SK-MEL-5 (cell line): ENCODE measurements around a stretch of chr10.

RAMPAGE:
- cytosol, long total RNA, result no peak
- long total RNA, result no peak
- nucleus, long total RNA, result no peak
Observed at GRCh38 chr10:11335792-11336219, 275.6 kb downstream of the USP6NL start.

GRCh38 chr10:11454161-11455610 lies 156.8 kb downstream of the USP6NL start:
RAMPAGE:
- cytosol, long total RNA, result no peak
- long total RNA, result no peak
- nucleus, long total RNA, result no peak

DNA sequence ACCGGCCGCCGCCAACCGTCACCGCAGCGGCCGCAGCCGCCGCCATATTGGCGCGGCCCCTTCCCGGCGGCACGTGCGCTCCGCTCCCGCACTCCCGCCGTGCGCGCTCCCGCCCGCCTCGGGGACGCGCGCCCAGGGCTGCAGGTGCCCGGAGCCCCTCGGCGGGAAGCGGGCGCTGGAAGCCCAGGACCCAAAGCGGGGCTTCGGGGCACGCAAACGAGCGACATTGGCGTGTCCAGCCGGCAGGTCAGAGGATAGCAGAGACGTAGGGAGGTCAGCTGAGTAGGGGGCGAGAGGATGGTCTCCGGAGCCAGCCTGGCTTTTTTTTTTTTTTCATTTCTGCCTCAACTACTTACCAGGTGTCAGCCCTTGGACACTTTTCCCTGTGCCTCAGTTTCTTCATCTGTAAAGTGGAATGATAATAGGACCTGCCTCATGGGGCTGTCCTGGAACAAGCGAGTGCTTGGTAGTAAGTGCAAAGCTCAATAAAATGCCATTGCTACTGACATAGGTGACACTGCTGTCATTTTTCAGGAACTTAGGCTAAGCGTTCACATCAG lies 352 bp upstream of the USP6NL start:
RAMPAGE:
- cytosol, long total RNA, result no peak
- long total RNA, result no peak
- nucleus, long total RNA, result no peak

RAMPAGE:
- cytosol, long total RNA, result no peak
- long total RNA, result no peak
- nucleus, long total RNA, result no peak
Observed at GRCh38 chr10:11673231-11674475, 62.2 kb upstream of the USP6NL start.

DNA sequence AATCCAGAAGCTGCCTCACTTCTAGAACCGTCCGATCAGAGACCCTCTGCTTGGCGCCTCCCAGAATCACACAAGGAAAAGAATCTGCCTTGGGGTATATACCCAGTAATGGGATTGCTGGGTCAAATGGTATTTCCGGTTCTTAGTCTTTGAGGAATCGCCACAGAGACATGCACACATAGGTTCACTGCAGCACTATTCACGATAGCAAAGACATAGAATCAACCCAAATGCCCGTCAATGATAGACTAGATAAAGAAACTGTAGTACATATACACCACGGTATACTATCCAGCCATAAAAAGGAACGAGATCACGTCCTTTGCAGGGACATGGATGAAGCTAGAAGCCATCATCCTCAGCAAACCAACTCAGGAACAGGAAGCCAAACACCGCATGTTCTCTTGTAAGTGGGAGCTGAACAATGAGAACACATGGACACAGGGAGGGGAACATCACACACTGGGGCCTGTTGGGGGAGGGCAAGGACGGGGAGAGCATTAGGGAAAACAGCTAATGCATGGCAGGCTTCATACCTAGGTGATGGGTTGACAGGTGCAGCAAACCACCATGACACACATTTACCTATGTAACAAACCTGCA lies 58.1 kb upstream of the ECHDC3 start:
RAMPAGE:
- cytosol, long total RNA, result no peak
- long total RNA, result no peak
- nucleus, long total RNA, result no peak

DNA sequence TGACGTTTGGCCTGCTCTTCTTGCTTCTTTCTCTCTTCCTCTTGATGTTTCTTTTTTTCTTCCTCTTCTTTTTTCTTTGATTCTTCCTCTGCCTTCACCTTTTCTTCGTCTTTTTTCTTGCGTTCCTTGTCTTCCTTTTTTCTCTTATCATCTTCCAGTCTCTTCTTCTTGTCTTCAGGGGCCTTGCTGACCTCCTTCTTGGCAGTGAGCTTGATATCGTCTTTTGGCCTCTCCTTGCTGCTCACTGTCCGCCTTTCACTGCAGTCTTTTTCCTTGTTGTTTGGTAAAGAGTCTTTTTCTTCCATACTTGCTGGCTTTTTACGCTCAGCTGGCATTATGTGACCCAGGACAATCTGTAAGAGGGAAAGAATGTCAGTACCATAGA lies 7.5 kb downstream of the UPF2 start:
RAMPAGE:
- cytosol, long total RNA, result no peak
- long total RNA, result no peak
- nucleus, long total RNA, result no peak

RAMPAGE:
- cytosol, long total RNA, result no peak
- long total RNA, result no peak
- nucleus, long total RNA, result no peak
Observed at GRCh38 chr10:12181138-12181952, 14.3 kb downstream of the NUDT5 start.

GRCh38 chr10:12195114-12195359 lies 654 bp downstream of the NUDT5 start:
RAMPAGE:
- cytosol, long total RNA, result no peak
- long total RNA, result no peak
- nucleus, long total RNA, result no peak

DNA sequence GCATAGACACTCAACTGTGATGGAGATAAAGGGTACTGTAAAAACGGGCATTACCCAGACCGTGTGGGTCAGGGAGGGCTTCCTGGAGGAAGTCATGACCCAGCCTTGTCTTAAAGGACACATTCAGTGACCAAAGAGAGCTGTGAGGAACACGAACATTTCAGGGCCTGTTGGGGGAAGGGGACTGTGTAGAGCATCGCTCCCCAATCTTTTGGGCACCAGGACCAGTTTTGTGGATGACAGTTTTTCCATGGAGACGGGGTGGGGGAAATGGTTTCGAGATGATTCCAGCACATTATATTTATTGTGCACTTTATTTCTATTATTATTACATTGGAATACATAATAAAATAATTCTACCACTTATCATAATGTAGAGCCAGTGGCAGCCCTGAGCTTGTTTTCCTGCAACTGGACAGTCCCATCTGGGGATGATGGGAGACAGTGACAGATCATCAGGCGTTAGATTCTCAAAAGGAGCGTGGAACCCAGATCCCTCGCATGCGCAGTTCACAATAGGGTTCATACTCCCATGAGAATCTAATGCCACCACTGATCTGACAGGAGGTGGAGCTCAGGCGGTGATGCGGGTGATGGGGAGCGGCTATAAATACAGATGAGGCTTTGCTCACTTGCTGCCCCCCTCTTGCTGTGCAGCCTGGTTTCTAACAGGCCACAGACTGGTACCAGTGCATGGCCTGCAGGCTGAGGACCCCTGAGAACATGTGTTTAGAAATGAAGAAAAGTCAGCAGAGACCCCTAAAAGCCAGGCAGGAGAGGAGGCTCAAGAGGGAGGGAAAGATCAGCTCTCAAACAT lies 259.9 kb downstream of the CAMK1D start:
RAMPAGE:
- cytosol, long total RNA, result no peak
- long total RNA, result no peak
- nucleus, long total RNA, result no peak

DNA sequence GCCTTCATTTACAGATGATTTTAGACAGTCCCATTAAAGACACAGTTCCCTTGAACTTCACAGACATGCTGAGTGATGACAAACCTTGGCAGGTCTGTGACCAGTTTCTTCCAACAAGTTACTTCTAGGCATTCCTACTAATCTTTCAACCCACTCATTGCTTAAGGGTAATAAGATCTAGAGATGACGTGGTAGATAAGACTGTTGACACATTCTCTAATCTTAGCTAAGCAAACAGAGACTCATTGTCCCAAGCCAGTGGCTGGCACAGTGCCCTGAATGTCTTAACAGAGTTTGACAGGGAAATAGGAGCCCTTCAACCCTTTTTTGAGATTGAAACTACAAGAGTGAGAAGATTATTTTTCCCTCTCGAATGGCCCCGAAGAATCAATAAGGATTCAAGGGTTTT lies 281.1 kb downstream of the CCDC3 start:
RAMPAGE:
- cytosol, long total RNA, result no peak
- long total RNA, result no peak
- nucleus, long total RNA, result no peak

RAMPAGE:
- cytosol, long total RNA, result no peak
- long total RNA, result no peak
- nucleus, long total RNA, result no peak
Observed at GRCh38 chr10:13340989-13341523, 7.0 kb downstream of the SEPHS1 start.

GRCh38 chr10:13382593-13383956 lies 35.0 kb upstream of the SEPHS1 start:
RAMPAGE:
- cytosol, long total RNA, result no peak
- long total RNA, result no peak
- nucleus, long total RNA, result no peak

GRCh38 chr10:13728955-13729581 lies 142.3 kb downstream of the PRPF18 start:
RAMPAGE:
- cytosol, long total RNA, result no peak
- long total RNA, result no peak
- nucleus, long total RNA, result no peak

DNA sequence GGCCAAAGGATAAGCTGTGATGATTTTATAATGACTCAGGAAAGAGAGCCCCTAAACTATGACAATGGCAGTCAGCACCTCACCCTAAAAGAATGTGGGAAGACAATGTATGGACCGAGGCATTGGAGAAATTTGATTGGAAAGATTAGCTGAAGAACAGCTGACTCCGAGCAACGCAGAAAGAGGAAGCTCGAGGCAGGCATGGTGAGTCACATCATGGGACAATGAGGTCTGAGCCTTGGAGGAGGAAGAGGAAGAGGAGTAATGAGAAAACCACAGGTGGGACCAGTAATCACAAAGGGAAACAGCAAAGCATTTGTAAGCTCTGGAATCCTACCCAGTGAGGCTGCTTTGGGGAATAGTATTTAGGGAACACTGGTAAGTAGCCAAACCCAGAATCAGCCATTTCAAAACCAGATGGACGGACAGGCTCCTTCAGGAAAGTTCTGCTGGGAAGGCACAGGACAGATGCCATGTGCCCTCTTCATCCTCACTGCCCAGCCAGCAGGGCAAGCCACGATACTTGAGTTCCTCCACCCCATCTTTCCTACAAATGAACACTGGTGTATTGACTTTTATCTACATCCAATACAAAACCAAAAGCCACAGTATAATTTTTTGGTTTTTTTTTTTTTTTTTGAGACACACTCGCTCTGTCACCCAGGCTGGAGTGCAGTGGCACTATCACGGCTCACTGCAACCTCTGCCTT lies 295.6 kb downstream of the PRPF18 start:
RAMPAGE:
- cytosol, long total RNA, result no peak
- long total RNA, result no peak
- nucleus, long total RNA, result no peak

DNA sequence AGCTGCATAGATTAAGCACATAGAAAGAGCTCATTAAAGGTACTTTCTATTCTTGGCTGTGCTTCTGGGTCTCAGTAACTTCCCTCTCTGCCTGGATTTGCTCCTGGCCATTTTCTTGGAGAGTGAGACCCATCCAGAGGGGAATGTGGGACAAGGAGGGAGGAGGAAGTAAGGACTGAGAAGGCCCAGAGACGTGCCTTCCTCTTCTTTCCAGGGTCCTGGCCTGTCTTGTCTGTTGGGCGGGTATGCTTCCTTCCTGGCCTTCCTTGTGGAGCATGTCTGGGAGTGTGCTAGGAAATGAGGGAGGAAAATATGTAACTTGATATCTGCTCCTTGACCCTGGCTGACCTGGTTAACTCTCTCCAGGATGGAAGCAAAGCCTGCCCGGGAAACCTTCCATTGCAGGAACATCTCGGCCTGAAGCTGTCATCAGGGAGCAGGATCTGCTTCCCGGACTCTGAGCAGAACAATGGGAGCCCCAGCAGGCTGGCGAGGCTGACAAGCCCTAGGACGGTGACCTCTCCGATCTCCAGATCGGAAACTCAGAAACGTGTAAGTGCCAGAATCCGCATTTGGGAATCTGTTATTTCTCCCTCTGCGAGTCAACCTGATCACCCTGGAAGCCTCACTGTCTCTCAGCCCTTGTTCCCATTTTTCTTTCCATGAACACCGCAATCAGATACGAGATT lies 340.4 kb downstream of the FRMD4A start:
RAMPAGE:
- cytosol, long total RNA, result no peak
- long total RNA, result no peak
- nucleus, long total RNA, result no peak

DNA sequence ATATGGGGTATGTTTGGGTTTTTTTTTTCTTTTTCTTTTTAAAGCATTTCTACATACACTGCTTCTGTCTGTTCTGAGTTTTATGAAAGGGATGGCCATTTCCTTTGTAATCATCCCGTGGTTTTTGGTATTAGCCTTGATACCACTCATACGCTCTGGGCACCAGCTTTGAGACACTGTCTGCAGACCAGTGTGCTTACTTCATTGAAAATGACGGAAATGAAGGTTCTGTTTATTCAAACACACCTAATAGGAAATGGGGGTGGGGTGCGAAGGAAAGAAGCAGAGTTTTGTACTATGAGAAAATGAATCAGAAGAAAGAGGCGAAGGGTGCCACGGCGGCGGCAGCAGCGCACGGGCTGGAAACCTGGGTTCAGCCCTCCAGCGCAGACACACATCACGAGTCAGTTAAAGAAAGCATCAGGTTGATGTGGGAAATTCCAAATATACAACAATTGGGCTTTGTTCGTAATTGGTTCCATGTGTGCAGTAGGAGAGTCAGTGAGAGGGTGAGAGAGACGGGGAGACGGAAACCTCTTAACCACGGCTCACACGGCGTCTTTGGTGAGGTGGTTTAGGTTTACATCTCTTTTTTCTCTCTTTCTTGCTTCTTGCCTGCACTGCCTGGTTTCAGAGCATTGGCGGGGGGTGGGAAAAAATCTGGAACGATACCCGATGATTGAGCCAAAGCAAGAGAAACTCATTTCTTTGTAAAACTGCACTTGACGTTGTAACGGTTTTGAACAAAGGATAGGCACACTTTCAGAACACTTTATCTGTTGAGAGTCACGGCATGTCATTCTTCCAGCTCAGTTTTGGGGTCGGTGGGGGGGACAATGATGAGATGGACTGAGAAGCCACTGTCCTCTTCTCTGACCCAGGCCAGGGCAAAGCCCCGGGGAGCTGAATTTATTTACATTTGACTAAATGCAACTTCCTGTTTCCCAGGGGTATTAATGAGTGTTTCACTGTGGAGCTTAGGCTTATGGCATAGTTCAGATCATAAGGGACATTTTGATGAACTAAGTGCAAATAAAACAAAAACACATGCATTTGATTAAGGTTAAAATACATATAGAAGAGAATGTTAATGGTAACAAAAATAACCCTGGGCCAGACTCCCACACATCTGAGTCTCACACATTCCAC lies 321.1 kb downstream of the FRMD4A start:
RAMPAGE:
- cytosol, long total RNA, result no peak
- long total RNA, result no peak
- nucleus, long total RNA, result no peak

GRCh38 chr10:14023944-14025405 lies 306.2 kb downstream of the FRMD4A start:
RAMPAGE:
- cytosol, long total RNA, result start-site peak on the minus strand at chr10:14024750-14024834, 57 and 56 reads in 2 replicates
- long total RNA, result no peak
- nucleus, long total RNA, result no peak

GRCh38 chr10:14153455-14154118 lies 177.1 kb downstream of the FRMD4A start:
RAMPAGE:
- cytosol, long total RNA, result no peak
- long total RNA, result no peak
- nucleus, long total RNA, result no peak

DNA sequence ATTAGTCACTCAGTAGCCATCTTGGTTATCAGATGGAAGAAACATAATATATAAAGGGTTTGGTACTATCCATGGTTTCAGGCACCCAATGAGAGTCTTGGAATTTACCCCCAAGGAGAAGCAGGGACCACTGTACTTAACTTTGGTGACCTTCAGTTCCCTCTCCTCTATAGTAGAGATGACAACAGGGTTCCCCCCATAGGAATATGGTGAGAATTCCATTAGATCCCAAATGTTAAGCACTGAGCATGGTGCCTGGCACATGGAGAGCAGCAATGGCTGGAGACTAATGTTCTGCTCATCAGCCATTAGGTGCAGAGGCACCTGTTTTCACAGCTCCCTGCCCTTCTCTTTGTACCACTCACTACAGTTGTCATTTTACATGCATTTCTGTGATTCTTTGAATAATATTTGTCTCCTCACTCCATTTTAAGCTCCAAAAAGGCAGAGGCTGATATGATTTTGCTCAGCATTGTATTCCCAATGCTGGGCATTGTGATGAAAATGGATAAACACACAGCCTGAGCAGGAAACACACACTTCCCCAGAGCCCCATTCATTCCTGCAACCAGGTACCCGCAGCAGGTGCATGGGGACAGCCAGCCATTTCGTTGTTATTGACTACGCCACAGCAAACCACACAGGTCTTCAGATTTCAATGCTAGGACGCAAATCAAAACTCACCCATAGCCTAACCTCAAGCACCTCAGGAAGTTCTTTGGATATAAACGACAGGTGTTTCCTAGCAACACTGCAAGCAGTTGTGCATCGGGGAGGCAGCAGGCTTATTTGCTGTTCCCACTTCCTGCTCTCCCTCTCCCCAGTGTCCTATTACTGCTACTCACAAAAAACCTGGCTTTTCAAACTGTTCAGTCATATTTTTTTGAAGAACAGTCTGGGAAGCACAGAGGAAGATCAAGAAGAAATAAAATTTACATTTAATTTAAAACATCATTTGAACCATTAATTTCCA lies 176.2 kb upstream of the FRMD4A start:
RAMPAGE:
- cytosol, long total RNA, result no peak
- long total RNA, result no peak
- nucleus, long total RNA, result no peak

DNA sequence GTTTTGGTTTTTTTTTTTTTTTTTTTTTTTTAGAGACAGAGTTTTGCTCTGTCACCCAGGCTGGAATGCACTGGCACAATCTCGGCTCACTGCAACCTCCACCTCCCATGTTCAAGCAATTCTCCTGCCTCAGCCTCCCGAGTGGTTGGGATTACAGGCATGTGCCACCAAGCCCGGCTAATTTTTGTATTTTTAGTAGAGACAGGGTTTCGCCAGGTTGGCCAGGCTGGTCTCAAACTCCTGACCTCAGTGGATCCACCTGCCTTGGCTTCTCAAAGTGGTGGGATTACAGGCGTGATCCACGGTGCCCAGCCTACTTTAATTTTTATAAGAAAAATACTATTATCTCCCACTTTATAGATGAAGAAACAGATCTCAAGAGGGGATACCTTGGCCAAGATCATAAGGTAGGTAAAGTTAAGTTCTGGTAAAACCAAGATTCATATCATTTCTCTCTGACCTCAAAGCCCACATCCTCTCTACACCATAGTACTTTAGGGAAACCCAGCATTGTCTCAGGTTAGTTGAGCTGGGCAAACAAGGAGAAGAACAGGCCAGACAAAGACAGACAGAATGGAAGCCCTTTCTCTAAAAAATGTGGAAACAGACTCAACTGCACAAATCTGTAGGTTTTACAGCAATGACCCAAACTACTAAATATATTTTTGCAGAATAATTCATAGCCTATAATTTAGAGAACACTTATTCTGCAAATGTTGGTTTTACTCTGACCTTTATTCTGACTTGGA lies 197.6 kb upstream of the FRMD4A start:
RAMPAGE:
- cytosol, long total RNA, result no peak
- long total RNA, result no peak
- nucleus, long total RNA, result no peak